Metastatic Breast Carcinoma in the Ovary (tissue), 3 donors: ENCODE results near the genes ZNF433, WDR83, GCDH and CALR.

DNA sequence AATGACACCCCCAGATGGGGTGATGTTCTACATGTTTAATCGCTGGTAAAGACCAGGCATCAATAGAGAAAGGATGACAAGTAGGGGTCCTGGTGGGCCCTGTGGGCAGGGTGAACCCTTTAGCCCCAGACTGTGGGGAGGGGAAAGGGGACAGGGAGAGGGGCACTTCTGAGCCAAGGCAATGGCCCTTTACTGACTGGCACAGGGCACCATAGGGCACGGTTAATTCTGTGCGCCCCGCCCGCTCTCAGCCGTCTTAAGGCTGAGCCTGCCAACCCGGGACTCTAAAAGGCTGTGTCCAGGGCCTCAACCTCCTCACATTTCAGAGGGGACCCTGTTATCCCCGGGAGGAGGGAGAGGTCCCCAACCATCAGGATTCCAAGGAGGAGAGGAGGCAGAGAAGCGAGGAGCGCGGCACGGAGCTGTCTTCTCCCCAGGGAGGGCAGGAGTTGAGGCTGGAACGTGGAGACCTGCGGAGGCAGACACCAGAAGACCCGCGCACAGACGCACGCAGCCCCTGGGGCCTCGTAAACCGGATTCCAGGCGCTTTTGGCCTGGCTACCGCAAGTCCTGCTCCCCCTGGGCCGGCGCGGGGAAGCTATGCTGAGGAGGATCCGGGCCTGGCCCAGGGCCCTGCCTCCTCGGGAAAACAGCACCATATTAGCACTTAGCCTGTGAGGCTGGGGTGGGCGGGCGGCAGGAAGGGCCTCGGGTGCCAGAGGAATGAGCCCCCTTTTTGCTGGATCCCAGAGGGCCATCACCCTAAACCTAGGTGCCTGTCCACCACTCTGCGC, 7.7 kb downstream of the ELOF1 start:
- PRO-cap, 3 experiments = no peak in any of the 3 experiments

- PRO-cap, 3 experiments = peak in 2 of 3 experiments; most common plus-strand start chr19:11578418 (in 1); most common minus-strand start chr19:11578960 (in 2)
Observed at GRCh38 chr19:11577950-11579289, 975 bp upstream of the ACP5 start.

DNA sequence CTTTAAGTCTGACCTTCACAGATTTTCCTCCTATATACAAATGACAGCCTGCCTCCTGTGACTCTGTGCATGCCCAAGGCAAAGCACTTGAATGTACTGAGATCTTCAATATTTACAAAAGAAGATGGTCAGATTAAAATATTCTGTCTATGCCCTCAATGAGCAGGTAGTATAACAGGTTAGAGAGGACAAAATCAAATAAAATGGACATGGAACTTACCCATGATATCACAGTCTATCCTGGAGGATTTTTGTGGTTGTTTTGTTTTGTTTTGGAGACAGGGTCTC, 42.0 kb downstream of the ZNF823 start:
- PRO-cap, 3 experiments = peak in 1 of 3 experiments; most common plus-strand start position 201 of the sequence (in 1); most common minus-strand start position 65 of the sequence (in 1)

DNA sequence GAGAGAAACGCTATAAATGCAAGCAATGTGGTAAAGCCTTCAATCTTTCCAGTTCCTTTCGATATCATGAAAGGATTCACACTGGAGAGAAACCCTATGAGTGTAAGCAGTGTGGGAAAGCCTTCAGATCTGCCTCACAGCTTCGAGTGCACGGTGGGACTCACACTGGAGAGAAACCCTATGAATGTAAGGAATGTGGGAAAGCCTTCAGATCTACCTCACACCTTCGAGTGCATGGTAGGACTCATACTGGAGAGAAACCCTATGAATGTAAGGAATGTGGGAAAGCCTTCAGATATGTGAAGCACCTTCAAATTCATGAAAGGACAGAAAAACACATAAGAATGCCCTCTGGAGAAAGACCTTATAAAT, 15.7 kb upstream of the ZNF763 start:
- PRO-cap, 3 experiments = no peak in any of the 3 experiments

GRCh38 chr19:12034879-12036194, at the start of gene ZNF433:
Gene ZNF433 (minus strand): TSS chr19:12035679.
- PRO-cap, 3 experiments = peak in 3 of 3 experiments; most common plus-strand start chr19:12035876 (in 3); most common minus-strand start chr19:12035714 (in 3)

DNA sequence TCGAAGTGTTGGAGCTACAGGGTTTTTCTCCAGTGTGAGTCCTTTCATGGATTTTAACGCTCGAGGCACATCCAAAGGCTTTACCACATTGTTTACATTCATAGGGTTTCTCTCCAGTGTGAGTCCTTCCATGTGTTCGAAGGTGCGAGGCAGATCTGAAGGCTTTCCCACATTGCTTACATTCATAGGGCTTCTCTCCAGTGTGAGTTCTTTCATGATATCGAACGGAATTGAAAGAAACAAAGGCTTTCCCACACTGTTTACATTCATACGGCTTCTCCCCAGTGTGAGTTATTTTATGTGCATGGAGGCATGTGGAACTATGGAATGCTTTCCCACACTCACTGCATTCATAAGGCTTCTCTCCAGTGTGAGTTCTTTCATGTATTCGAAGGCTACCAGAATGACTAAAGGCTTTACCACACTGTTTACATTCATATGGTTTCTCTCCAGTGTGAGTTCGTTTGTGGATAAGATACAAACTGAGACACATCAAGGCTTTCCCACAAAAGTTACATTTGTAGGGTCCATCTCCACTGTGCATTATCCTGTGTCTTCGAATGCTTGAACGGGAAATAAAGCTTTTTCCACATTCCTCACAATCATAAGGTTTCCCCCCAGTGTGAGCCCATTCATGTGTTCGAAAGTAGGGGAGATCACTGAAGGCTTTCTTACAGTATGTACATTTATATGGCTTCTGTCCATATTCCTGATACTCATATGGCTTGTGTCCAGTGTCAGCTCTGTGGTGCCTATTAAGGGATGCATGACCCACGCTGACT, 5.4 kb upstream of the ZNF20 start:
- PRO-cap, 3 experiments = no peak in any of the 3 experiments

DNA sequence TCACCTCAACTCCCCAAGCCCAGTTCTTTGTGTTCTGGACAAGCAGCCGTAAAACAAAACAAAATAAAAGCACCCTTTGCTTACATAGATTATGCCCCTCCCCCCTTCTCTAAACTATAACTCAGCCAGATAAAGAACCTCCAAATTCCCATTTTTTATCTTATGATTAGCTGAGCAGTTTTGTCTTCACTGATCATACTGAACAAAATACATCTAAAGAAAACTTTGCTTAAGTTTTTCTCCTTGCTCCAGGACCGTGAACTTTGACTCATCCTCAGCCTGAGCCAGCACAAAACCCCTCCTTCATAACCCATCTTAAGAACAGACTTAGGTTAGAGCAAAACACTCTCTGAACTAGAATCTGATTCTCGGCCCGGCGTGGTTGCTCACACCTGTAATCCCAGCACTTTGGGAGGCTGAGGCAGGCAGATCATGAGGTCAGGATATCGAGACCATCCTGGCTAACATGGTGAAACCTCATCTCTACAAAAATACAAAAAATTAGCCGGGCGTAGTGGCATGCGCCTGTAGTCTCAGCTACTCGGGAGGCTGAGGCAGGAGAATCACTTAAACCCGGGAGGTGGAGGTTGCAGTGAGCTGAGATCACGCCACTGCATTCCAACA, 6.0 kb downstream of the ZNF442 start:
- PRO-cap, 3 experiments = no peak in any of the 3 experiments

- PRO-cap, 3 experiments = peak in 3 of 3 experiments; most common plus-strand start chr19:12666780 (in 1); most common minus-strand start chr19:12666742 (in 2)
Observed at GRCh38 chr19:12666607-12667460, at the start of gene WDR83. Gene WDR83 (plus strand): TSS chr19:12666807.

- PRO-cap, 3 experiments = no peak in any of the 3 experiments
Observed at GRCh38 chr19:12749889-12750637, 1.5 kb upstream of the BEST2 start.

- PRO-cap, 3 experiments = peak in 3 of 3 experiments; most common minus-strand start chr19:12766385 (in 2)
Observed at GRCh38 chr19:12765760-12766582, 9.4 kb downstream of the HOOK2 start.

GRCh38 chr19:12890133-12891403, at the start of gene GCDH:
Gene GCDH (plus strand): TSS chr19:12891160.
- PRO-cap, 3 experiments = peak in 3 of 3 experiments; most common plus-strand start chr19:12891180 (in 3); most common minus-strand start chr19:12890840 (in 1)

GRCh38 chr19:12912500-12912902, 6.6 kb downstream of the SYCE2 start:
- PRO-cap, 3 experiments = peak in 2 of 3 experiments; most common plus-strand start chr19:12912809 (in 2); most common minus-strand start chr19:12912697 (in 2)

DNA sequence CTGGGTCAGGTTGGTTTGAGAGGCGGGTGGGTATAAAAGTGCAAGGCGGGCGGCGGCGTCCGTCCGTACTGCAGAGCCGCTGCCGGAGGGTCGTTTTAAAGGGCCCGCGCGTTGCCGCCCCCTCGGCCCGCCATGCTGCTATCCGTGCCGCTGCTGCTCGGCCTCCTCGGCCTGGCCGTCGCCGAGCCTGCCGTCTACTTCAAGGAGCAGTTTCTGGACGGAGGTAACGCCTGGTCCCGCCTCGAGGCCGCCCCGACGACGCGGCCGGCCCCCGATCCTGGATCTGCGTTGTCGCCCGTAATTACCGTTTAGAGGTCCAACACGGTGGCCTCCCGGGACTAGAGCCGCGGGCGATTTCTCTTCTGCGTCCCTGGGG, at the start of gene CALR:
TSS of gene CALR (plus strand) at position 62 of the 376 bp plus-strand sequence.
- PRO-cap, 3 experiments = peak in 3 of 3 experiments; most common plus-strand start position 62 of the sequence (in 3)

DNA sequence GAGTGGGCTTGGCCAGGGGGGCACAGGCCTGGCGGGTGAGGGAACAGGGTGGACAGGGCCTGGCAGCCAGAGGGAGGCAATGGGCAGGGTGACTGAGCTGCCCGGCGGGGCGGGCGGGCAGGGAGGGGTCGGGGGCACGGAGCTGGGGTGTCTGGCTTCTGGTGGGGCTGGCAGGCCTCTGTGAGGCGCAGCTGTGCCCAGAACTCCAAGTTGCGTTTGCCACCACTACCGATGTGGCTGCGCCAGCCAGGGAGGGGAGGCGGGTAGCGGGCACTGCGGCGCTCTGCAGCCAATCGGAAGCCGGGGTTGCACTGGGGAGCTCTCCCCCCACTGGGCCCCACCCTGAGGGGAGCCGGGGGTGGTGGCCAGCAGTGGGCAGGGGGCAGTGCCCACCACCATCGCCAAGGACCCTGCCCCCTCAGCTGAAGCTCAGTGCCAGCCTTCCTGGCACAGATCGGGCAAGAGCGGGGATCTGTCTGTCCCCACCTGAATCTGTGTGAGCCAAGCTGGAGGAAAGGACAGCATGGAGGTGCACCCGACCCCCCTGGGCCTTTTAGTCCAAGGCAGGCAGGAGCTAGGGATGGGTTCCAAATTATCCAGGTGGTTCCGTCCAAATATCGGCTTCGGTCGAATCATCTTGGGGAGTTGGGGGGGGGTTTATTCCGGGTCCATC, 7.3 kb downstream of the NFIX start:
- PRO-cap, 3 experiments = no peak in any of the 3 experiments

GRCh38 chr19:13021208-13021869, 26.1 kb downstream of the NFIX start:
- PRO-cap, 3 experiments = no peak in any of the 3 experiments

DNA sequence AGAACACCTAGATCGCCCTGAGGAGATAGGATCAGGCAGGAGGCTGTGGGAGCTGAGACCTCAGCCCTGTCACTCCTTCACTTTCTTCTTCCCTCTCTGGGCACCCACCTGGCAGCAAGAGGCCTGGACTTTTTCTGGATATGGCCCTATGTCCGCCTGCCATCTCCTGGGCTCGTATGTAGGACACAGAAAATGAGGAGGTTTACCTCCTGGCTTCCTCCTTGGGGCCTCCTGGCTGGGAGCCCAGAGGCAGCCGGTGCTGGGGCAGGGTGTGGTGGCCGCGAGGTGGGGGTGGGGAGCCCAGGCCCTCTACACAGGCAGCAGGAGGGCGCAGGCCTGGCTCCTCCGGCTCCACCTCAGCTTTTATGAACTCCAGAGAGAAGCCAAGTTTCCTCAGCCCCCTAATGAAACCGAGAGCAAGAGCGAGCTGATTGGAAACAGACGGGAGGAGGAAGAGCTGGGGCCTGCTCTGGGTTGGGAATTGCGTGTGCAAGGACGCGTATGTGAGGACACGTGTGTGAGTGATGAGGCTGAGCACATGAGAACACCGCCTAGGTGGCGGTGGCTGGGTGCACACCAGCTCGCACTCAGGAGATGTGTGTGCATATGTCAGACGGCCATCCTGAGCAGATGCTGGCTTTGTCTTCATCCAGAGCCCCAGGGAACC, 23.1 kb downstream of the LYL1 start:
- PRO-cap, 3 experiments = no peak in any of the 3 experiments

DNA sequence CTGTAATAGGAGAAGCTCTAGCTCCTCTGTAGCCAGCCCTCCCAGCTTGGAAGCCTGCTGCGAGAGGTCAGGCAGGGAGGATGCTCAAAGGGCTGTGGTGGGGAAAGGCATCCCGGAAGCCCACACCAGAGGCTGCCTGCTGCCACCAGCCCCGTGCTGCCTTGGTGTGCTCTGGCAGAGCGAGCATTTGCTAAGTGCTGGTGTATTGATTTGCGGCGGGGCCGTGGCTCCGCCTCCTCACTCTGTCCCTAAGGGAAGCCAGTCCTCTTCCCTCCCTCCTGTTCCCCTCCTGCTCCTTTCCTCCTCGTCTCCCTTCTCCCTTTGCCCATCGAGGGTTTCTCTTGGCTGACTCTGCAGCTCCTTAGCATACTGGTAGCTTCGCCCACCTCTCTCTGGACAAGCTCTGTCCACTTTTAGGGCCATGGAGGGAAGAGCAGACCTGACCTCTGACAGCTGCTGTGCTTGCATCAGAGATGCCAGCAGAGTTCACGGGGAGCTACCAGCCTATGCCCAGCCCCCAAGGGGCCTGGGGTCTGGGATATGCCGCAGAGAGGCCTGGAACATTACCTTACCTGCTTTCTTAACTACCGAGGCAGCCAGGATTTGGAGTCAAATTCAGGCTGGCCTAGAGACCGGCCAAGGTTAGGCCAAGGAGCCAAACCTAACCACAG, 19.8 kb downstream of the LYL1 start:
- PRO-cap, 3 experiments = no peak in any of the 3 experiments

GRCh38 chr19:13091250-13092237, 11.1 kb downstream of the LYL1 start:
- PRO-cap, 3 experiments = peak in 1 of 3 experiments; most common plus-strand start chr19:13091688 (in 1)

DNA sequence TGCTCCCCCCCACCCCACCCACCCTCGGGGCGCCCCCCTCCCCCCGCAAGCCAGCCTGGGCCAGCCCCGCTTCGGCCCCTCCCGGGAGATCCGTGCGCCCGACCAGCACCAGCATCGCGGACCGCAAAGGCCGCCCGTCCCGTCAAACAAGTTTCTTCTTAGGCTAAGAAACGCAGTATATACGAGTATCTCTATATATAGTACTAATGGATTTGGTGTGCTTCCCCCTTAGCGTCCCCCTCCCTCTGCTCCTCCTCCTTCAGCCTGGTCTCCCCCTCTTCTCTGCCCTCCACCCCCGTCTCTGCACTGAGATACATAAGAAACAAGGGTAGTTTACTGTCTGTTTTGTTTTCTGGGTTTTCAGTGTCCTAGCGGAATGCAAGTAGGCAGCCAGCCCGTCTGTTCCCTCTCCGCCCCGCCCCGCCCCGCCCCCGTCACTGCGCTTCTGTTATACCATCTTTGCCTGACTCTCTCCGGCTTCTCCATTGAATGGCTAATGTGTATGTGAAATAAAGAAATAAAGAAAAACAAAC, 4.3 kb downstream of the LYL1 start:
- PRO-cap, 3 experiments = no peak in any of the 3 experiments

GRCh38 chr19:13101195-13102136, 1.2 kb downstream of the LYL1 start:
- PRO-cap, 3 experiments = no peak in any of the 3 experiments